LHCN-M2 (cell line): ENCODE measurements around a stretch of chr17.

GRCh38 chr17:42436358-42436910 lies 13.4 kb upstream of the CAVIN1 start:
- RAMPAGE, long total RNA: no peak

DNA sequence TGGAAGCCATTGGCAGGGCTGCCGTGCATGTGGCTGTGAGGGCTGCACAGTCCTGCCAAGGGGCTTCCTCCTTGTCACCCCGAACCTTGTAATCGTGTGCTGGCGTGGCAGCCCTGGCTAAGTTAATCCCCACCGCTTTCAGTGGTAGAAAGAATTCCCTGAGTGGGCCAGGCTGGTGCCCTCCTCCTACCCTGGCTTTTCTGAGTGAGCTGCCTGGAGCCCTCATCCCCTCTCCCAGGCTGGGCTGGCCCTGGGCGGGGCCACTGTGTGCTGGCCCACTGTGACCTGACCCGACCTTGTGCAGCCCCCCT lies 14.0 kb upstream of the NAGLU start:
- RAMPAGE, long total RNA: no peak

DNA sequence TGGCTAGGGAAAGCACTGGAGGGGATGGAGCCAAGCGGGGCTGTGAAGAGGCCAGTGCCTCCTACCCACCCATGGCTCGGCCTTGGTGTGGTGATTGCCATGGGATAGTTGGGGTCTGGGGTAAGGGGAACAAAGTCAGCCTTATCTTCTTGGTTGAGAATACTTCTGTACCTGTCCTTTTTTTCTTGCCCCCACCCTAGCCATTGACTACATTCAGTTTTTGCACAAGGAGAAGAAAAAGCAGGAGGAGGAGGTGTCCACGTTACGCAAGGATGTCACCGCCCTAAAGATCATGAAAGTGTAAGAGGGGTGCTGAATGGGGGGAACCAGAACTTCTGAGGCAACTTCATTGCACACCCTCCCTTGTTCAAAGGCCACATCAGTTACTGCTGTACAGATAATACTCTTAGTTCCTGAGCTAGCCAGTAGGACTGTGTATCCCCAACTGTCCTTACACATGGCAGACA lies 2.4 kb downstream of the MLX start:
- RAMPAGE, long total RNA: no peak

GRCh38 chr17:42572871-42573768 lies 4.4 kb downstream of the PSMC3IP start:
- RAMPAGE, long total RNA: no peak

DNA sequence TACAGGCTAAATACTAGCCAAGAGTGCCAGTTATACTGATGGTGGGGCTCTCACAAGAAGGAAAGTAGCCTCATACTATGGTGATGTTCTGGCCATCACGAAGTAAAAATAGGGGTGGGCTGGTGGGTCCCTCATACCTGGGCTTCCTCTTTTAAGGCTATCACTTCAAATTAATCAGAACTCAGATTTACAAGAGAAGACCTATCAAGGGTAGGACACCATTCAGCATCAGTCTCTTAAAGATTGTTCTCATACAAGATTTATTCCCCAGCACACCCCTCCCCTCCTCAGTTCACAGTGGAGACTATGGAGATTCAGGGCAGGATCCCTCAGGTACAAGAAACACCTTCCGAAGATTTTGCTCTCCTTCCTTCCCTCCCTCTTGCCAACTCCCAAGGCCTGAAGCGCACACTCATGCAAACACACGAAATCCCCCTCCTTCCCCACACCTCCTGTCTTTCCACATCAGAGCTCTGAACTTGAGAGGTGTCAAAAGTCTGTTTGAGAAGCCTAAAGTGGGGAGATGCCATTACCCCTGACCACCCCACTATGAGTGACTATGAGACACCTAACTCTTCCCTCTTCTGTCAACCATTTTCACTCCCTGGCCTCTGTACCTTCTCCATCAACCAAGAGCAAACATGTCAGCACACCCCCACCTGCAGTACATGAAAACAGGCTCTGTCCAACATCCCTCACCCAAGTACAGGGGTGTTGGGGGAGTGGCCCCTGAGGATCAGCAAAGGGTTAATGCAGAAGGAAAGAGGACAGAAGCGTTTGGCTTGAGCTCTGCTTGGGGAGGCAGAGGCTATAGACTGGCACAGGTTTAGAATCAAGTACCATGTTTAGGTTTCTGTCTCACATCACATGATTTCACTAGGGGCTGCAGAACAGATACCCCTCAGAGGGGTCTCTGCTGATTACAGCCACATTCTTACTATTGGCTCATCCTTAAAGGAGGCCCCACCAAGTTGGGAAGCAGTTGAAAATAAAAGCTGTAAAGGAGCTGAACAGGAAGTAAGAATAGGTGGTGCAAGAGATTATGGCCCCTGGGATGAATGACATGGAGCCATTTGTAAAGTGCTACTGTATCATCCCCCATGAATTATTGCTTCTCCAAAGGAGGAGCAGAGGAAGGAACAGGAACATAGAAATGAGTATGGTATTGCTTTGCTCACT lies 2.1 kb upstream of the PSMC3IP start:
- RAMPAGE, long total RNA: no peak

DNA sequence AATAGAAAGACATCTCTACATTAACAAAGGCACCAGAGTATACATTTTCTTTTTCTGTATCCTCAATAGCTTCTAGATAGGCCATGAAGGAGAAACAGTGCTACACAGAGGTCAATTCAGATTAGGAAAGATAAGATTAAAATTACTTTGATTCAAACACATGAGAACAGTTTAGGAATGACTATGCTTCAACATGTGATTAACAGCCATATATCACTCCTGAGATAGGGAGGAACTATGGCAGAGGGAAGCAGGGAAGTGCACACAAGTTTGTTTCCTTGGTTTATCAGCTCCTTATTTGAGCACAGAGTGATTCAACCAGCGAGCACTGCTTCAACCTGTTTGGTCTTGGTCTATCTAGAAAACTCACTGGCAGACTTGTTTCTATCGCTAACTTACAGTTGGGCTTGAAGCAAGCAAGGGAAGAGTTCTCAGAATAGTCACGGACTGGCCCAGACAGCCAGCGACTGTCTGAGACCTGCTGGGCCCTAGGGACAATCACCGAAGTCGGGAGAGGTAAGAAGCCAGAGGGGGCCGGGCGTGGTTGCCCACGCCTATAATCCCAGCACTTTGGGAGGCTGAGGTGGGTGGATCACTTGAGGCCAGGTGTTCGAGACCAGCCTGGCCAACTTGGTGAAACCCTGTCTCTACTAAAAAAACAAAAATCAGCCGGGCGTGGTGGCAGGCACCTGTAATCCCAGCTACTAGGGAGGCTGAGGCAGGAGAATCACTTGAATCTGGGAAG lies 23.5 kb downstream of the TUBG1 start:
- RAMPAGE, long total RNA: no peak

DNA sequence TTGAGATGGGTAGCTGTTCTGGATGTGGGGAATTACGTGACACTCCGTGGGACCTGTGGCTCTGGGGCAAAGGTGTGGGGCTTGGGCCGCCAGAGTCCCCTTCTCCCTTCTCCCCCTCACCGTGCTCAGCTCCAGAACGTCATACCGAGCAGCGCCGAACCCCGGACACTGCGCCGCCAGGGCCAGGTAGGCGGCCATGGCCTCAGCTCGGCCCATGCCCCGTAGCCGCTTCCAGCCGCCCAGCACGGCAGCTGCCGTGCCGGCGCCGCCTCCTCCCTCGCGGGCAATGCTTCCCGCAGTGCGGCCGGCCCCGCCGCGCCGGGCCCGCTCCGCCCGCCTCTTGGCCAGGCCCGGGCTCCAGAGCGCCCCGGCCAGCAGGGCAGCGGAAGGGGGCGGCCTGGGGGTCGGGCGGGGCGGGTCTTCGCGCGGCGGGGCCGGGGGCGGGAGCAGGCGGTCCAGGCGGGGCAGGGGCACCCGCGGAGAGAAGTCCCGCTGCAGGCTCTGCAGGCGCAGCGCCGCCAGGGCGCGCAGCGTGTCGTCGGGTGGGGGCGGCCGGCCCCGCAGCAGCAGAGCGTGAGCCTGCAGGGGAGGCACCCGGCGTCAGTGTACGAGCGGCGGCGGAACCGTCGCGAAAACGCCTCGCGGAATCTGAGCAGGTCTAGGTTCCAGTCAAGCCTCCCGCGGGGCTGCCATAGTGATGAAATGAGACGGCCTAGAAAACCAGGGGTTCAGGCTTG lies 6.8 kb downstream of the PLEKHH3 start:
- RAMPAGE, long total RNA: no peak

- RAMPAGE, long total RNA: no peak
These were observed 1.7 kb downstream of the PLEKHH3 start for GRCh38 chr17:42674771-42675875.

DNA sequence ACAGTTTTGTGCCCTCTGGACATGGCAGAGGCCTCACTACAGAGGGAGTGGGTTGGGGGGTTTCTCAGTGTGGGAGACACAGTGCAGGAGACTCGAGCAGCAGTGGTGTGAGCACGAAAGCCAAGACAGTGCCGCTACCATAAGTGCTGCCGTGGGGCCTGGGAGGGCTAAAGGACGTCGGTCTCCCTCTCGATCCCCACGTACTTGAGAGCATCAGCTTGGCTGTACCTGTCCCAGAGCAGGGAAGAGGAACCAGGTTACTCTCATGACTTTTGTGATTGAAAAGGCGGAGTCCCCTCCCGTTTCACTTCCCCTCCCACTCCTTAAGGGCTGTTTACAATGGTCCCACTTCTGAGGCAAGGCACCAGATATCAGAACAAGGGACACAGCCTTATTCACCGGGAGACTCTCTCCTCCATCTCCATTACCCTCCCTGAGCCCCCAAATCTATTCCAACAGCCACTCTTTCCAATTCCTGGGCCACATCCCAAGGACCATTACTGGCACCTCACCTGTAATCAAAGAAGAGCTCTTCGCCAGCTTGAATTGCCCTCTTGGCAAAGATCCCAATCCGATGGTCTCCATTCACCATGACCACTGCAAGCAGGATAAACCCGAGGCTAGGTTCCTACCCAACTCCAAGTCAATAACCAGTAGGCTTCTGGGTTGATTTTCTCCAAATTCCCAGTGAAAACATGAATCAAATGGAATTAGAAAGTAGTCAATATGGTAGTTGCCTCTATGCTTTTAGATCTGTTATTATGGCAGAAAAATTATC lies 20.2 kb downstream of the CNTNAP1 start:
- RAMPAGE, long total RNA: no peak

- RAMPAGE, long total RNA: no peak
These were observed 27.5 kb downstream of the CNTNAP1 start for GRCh38 chr17:42709523-42710539.

DNA sequence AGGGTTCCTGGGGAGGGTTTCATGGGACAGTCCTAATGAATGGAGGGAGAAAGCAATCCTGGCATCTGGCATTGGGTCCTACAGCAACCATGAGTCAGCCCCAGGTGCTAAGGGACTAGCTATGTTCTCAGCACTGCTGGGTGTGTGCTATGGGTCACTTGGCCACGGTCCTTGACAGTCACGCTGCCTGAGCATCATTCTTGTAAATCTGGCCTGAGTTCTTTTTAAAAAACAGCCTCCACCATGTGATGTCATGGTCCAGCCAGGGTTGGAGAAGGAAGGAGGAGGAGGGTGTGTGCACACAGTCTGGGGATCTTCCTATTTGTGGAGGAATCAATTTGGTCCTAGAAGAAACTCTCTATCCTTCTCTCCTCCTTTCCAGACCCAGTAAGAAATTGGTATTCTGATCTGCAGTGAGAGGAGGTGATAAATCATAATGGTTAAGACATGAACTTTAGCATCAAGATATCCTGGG lies 6.2 kb upstream of the RAMP2 start:
- RAMPAGE, long total RNA: no peak

- RAMPAGE, long total RNA: no peak
These were observed 718 bp downstream of the PSME3 start for GRCh38 chr17:42833944-42834286.

DNA sequence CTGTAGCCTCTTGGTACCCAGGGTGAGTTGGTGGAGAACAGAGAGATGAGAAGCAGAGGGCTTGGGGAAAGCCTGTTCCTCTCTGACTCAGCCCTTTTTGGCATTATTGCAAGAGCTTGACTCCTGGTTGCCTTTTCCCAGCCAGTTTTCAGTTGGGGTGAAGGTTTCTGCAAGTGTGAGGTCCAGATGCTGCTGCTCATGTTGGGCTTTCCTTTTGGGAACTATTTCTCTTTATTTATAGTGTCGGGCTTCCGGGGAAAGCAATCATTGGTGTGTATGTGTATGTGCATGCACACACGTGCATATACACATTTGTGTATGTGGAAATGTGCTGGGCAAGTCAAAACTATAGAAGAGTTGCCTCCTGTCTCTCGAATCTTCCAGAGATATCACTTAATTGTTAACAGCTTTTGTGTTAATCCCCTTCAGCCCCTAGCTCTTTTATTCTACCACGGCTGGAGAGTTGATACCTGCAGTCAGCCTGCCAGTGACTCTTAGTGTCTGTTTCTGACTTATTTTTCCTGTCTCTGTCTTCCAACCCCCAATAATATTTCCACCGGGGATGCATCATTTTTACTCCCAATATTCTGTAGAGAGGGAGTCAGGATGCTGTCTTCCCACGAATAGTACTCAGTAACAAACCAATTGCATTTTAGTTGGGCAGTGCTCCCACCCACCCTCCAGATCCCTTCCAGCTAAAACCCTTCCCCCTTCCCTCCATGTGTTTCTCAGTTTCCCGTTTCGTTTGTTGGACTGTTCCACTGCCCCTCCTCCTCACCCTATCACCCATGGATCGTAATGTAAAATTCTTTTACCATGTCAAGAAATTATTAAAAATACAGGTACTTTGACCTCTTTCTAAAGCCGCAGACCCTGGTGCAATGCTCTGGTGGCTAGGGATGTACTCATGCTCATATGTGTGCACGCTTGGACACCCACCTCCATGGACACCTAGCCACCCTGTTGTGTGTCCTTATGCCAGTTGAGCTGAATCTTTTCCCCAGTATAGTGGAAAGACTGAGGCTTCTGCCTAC lies 1.7 kb upstream of the AOC2 start:
- RAMPAGE, long total RNA: no peak

- RAMPAGE, long total RNA: no peak
These were observed 16.1 kb downstream of the AOC3 start for GRCh38 chr17:42867038-42867509.

DNA sequence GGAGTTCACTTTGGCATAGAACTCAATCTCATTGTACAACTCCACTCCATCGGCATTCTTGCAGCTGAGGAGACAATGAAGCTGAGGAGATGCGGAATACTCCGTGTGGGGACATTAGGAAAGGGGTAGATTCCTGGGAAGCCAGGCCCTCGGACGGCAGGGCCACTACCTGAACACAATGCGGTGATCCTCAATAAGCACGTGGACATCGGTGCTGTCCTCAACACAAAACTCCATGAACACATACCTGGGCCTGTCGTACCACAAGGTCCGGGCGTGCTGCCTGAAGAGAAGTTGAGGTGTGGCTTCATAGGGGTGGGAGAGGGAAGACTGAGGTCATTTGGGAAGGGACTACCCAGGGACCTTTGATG lies 514 bp downstream of the PTGES3L start:
- RAMPAGE, long total RNA: no peak

DNA sequence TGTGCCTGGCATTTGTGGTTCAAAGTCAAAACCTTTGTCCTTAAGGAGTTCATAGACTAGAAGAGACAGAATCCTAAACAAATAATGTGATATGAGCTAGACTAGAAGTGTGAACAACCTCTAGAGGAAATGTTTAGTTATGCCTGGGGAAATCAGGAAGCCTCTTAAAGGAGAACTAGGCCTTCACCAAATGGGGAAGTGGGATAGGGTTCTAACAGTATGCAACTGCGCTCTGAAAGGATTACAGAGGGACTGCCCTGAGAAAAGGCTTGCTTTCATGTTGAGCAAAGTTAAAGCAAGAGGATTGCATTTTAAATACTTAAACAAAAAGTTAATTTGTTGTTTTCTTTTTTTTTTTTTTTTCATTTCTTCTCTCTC lies 4.9 kb downstream of the RUNDC1 start:
- RAMPAGE, long total RNA: no peak

GRCh38 chr17:42999081-42999478 lies 861 bp downstream of the RPL27 start:
- RAMPAGE, long total RNA: no peak

- RAMPAGE, long total RNA: no peak
These were observed 4.3 kb downstream of the VAT1 start for GRCh38 chr17:43017758-43018476.

DNA sequence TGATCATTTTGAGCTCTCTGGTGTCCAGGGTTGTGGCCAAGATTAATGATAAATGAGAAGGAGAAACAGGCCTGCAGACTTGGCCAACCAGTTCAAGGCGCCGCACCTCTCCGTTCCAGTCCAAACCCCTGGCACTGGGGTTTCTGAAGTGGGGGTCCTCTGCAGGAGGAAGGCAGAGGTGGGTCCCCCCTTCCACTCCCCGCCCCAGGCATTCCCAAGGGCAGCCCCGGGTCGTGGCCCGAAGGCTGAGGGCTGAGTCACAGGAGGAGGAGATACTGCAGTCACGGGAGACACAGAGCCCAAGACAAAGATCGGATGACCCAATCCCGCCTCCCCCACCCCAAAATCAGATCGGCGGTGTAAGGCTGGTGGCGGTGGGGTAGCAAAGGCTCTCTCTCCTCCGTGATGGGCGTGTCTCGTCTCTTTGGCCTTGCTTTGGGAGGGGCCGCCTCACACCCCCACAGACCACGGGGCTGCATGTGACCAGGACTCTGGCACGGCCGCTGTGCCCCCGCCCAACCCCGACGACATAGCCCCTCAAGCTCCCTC lies 1.1 kb downstream of the VAT1 start:
- RAMPAGE, long total RNA: no peak

- RAMPAGE, long total RNA: no peak
These were observed 40.6 kb downstream of the BRCA1 start for GRCh38 chr17:43084500-43085083.